Measurements from ENCODE around the genes ANK3 and CDK1.

DNA sequence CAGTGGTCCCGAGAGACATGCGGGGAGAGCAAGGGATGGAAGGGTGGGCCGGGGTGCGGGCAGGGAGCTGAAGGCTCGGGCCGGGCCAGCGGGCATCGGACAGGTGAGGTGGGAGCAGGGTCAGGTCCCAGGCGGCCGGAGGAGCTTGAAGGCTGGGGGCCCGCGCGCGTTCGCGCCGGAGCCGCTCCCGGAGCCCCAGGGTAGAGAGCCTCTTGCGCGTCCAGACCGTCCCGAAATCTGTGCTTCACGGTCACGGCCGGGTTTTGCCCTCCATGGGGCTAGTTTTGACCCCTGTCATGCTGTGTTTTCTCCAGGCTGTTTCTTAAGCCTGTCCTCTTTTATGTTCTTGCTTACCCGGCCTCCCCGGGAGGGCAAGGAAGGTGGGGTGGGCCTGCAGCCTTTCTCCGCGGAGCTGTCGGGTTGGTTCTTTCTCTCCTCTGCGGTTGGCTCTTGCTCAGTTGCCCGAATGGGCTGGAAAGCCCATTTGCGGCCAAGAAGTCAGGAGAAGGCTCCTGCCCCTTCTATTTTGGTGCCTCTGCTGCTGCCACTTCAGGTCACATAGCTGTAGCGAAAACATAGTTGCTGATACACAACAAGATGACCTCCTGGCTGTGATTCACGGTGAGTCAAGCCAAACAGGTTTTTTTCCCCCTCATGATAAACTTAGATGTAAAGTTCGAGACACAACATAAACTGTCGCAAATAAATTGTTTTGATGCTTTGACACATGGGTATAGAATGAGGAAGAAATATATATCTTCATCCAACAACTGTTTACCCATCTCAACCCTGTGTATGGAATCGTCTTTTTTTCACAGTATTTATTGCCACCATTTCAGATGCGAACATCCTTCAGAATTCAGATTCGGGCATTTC lies 720 bp downstream of the UBE2D1 start:
- PRO-cap = unidirectional peak, minus-strand start at position 452 of the sequence

DNA sequence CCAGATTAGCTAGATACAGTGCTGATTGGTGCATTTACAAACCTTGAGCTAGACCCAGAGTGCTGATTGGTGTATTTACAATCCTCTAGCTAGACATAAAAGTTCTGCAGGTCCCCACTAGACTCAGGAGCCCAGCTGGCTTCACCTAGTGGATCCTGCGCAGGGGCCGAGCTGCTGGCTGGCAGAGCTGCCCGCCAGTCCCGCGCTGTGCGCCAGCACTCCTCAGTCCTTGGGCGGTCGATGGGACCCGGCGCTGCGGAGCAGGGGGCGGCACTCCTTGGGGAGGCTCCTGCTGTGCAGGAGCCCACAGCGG lies 62.8 kb downstream of the TFAM start:
- PRO-cap = no peak

DNA sequence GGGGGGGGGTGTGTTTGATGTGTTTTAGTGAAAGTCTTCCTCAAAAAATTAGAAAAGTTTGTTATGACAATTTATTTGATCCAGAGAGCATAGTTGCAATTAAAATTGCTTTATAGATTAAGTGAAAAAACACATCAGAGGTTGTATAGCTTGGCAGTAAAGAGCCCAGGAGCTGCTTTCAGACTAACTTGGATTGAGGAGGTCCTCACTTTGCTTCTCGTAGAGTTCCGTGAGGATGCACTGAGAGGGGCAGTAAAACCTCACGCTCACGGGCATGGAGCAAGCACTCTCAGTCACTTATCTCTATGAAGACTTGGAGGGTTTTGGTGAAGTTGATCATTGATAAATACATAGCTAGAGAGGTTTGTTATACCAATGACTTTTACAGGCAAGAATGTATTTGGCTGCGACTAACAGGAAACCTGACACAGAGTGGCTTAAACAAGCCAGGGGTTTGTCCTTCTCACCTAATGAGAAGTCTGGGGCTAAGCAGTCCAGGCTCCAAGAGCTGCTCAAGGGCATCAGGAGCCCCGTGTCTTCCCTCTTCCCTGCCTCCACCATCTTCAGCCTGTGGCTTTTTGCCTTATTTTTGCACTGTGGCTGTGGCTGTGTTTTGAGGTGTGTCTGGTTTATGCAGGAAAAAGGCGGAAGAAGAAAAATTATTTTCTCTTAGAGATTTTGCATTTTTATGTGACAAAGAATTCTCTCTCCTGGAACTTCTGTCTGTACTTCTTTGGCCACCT lies 6.1 kb downstream of the BICC1 start:
- PRO-cap = no peak

DNA sequence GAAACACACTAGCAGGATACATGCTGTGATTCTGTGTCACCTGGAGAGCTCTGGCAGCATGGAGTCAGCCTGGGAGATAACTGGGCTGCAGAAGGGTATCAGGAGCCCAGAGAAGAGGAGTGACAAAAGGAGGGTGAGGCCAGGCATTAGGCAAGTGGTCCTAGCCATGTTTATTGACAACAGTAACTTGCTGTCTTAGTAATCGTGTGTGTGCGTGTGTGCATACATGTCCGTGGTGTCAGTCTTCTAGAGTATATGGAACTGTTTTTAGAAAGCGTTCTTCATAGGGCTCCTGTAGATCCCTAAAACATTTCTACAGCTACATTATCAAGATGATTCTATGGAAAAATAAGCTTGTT lies 157.4 kb upstream of the PHYHIPL start:
- PRO-cap = no peak

DNA sequence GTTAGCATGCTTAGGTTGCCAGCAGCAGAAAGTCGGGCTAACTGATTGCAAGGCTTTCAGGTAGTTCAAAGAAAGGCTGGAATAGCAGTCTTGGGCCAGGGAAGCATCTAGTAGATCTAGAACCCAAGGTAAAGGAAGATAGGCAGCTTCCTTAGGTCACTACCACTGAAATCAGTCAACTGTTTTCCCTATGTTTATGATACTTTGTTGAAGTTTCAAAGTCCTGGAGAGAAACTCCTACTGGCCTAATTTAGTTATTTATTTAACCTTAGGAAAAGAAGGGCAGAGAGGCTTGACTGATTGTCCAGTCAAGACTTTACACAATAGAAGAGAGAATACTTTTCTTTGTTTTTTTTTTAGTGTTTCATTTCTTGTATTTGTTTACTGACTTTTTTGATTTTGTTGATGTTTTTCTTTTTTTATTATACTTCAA lies 139.0 kb upstream of the PHYHIPL start:
- PRO-cap = no peak

DNA sequence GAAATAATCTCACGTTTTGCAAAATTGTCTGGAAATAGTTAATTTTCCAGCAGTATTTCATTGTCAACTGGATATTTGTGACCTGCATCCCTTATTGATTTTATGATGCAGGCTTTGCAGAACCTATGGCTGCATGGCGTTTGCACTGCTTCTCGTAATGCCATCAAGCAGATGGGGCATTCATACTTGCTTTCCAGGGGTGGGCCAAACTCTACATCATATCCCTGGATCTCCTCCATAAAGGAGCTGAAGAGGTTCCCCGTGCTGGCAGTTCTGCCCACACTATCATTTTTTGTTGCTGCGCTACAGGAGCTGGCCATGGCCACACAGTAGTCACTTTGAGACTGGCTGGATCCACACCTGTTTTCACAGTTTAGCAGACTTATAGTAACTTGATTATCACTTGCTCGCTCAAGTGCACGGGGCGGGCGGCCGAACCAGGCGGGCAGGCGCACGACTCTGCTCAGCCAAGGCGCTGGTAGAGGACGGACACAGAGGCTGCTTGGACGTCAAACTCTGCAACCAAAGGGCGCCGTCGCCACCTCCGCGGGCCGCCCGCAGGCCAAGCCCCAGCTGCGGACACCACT lies 38.6 kb upstream of the PHYHIPL start:
- PRO-cap = no peak

DNA sequence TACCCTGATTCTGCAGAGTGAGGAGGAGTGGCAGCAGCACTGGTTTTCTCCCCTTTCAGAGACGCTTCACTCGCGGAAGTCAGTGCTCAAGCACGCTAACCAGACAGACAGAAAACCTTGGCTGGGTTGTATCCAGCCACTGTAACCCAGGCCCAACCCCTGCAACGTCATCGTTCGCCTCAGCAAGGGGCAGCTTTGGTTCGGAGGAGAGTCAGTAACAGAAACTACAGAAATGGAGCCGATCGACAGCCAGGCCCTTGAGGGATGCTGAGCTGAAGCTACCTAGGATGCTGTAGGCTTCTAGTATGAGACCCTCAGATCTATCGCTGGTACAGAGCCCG lies 171.0 kb downstream of the SLC16A9 start:
- PRO-cap = no peak

- PRO-cap = unidirectional peak, plus-strand start at chr10:59577247
Measured at GRCh38 chr10:59576984-59577485, 132.6 kb downstream of the SLC16A9 start.

- PRO-cap = unidirectional peak, minus-strand start at chr10:59699119
Measured at GRCh38 chr10:59698859-59699336, 10.8 kb downstream of the SLC16A9 start.

DNA sequence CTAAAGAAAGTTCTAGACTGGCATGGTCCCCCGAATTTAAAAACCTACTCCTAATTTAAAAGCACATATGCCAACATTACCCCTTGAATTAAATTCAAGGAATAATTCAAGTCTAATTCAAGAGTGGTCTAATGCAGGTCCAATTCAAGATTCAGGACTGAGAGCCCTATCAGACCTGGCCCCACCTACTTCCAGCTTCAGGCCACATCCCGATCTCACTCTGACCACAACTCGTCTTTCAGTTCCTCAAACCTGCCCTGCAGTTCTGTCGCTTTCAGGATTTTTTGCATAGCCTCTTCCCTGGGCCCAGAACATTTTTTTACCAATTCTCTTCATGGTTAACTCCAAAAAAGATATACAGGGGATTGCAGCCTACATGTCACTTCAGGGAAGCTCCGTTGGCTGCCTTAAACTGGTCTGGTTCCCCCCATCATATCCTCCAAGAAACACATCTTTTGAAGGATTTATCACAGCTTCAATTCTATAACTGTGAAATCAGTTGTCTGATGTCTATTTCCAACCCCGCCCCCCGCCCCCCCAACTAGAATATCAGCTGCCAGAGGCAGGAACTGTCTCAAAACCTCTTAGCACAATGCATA lies 20.9 kb downstream of the CCDC6 start:
- PRO-cap = no peak

DNA sequence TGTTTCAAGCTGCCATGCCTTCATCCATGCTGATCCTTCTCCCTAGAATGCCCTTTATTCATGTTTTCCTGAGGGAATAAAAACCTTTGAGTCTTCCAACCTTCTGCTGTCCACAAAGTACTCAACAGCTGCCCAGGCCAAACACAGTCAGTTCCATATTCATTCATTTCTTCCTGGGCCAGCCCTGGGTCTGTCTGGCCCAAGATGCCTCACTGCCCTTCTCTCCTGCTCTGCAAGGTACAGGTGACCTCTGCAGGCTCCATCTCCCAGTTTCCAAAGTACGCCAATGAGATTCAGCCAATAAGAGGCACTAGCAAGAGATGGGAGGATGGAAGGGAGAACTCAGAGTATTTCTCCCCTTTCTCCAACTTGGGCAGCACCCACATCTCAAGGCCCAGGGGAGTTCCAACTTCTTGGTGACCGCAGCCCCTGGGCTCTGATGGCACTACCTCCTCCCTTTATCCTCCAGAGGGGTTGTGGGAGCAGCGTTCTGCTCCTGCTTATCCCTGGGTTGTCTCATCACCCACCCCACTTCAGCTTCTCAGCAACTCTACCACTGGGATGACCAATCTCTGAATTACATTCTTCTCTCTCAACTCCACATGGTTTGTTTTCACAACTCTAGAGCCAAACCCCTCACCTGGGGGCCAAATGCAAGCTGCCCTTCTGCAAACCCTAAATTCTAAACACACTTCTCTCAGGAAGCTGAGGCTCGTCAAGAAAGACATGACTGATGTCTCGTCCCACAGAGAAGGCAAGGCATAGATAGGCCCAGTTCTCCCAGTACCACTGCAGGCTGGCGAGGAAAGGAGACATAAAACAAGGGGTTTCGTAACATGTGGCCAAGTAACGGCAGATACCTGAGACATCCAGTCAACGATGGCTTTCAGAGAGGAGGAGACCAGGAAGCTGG lies 16.7 kb downstream of the CCDC6 start:
- PRO-cap = no peak

GRCh38 chr10:59895590-59896216 lies 10.7 kb downstream of the CCDC6 start:
- PRO-cap = no peak

GRCh38 chr10:60028487-60028984 lies 122.2 kb upstream of the CCDC6 start:
- PRO-cap = no peak

- PRO-cap = no peak
Measured at GRCh38 chr10:60139430-60140231, 233.3 kb upstream of the CCDC6 start.

DNA sequence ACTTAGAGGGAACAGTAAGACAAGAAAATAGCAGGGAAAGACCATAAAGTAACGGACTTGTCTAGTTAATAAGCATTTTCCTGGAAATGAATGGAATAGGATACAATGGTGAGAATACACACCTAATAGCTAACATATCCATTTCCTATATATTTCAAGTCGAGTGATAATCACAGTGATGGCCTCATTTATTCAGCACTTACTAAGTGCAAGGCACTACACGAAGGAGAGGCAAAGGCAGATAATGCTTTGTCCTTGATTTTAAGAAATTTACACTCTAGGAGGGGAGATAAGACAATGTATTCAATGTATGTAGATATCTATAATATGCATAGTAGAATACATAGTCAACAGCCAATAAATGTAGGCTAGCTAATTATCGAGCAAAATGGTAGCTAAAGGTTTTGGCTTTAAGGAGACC lies 39.8 kb downstream of the ANK3 start:
- PRO-cap = unidirectional peak, plus-strand start at position 219 of the sequence

DNA sequence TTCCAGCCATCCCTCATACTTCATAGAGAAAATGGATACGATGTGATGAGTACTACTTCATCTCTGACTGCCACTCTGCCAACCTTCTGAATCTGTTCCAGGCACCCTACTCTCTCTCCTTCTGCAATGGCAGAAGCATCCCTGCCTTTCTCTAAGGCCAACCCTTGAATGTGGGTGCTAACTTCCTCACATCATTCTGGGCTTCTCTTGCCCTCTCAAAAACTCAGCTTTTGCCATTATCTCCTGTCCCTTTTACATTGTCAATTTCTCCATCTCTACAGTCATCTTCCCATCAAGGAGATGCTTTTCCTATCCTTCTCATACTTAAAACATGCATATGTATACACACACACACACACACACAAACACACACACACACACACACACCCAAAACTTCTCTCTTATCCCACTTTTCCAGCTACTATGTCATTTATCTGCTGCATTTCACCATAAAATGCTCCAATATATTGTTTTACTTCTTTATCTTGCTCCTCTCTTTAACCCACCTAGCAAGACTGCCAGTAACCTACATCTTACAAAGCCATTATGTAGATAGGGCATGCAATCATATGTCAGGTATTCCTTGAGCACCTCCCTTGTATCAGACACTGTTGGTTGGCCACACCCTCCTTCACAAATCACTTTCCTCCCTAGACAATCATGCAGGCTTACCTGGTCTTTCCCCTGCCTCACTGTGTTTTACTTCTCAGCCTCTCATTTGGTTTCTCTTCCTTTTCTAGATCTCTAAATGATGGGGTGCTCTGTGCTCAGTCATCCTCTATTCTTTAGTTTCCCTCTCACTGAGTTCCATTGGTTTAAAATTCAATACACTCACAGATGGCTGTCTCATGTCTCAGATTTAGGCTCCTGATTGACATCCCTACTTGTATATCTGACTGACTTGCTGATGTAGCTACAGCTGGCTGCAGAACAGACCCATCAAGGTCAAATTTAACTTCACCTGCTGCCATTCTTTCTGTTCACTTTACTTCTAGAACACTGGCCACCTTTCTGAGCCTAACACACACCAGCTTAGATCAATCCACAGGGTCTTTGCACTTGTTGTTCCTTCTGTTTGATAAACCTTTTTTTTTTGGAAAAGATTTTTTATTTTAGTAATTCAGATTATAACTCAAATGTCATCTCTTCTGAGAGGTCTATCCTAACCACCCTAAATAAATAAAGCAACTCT lies 31.5 kb downstream of the ANK3 start:
- PRO-cap = no peak

- PRO-cap = no peak
Measured at GRCh38 chr10:60388890-60389228, 816 bp downstream of the ANK3 start.

- PRO-cap = no peak
Measured at GRCh38 chr10:60389622-60390127, at the start of gene ANK3. Gene ANK3 (minus strand): TSS chr10:60389875.

- PRO-cap = bidirectional peak, plus-strand start at chr10:60778515, minus-strand start at chr10:60778330
Measured at GRCh38 chr10:60778042-60779315, at the start of gene CDK1. Gene CDK1 (plus strand): TSS chr10:60778478.

- PRO-cap = no peak
Measured at GRCh38 chr10:60877630-60878149, 66.3 kb downstream of the RHOBTB1 start.